SJSA1 (cell line): ENCODE data around the gene TIGD3.

DNA sequence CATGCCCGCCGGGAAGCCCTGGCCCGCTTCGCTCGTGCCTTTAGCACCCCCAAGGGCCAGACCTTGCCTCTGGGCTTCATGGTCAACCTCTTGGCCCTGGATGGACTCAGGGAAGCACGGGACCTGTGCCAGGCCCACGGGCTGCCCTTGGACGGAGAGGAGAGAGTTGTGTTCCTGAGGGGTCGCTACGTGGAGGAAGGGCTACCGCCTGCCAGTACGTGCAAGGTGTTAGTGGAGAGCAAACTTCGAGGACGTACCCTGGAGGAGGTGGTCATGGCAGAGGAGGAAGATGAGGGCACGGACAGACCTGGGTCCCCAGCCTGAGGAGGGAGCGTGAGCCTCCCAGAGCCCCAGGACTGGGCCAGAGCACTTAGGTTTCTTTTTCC lies 3.4 kb downstream of the SAC3D1 start:
- RAMPAGE, long total RNA = no peak

DNA sequence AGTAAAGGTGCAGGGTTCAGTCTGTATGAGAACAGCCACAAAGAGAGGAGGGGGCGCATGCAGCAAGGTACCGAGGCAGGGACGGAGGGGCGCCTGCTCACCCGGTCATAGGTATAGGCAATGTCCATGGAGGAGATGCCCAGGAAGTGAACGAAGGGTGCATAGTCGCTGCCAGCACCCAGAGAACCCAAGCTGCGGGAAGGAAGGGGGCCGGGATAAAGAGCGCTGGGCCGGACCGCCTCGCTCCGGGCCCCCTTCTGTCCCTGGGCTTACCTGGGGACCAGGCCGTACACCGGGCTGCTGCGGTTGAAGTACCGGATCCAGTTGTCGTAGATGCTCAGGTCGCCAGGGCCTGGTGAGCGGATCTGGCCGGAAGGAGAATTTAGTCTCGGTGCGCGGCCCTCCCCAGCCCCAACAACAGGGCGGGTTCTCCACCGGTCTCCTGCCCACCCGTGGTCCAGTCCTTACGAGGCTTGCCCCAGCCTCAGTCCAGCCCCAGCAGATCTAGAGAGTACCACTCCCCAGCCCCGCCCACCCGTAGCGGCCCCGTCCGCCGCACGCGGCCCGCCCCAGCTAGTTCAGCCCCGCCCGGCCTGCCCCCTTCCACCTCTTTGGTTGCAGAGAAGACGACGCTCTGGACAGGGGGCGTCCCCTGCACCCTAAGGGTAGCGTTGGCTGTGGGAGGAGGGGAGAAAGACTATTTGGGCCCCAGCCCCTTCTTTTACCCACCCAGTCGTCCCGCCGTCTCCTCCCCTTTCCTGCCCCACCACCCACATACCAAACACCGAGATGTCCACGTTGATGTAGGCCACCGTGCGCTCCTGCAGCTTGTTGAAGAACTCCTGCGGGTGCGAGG lies 6.6 kb downstream of the SAC3D1 start:
- RAMPAGE, long total RNA = no peak

GRCh38 chr11:65048230-65048584 lies 7.2 kb downstream of the SAC3D1 start:
- RAMPAGE, long total RNA = no peak

DNA sequence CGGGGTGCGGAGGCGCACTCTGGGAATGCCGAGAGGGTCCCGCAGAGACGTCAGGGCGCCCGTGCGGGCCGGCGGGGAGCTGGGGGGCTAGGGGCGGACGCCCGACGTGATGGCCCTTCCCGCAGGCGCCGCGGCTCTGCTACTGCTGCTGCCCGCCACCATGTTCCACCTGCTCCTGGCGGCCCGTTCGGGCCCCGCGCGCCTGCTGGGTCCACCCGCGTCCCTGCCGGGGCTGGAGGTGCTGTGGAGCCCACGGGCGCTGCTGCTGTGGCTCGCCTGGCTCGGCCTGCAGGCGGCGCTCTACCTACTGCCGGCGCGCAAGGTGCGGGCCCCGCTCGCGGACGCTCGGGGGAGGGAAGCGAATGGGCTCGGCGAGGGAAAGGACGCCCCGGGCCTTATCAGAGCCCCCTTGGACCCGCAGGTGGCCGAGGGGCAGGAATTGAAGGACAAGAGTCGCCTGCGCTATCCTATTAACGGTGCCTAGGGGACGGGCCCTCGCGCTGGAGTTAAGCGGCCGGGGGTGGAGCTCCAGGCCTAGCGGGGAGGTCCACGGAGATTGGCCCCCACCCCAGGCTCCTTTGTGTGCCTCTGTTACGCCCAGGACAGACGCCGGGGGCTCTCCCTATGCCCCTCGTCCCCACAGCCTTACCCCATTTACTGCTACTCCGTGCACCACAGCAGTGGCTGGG lies 862 bp downstream of the TM7SF2 start:
- RAMPAGE, long total RNA = no peak

DNA sequence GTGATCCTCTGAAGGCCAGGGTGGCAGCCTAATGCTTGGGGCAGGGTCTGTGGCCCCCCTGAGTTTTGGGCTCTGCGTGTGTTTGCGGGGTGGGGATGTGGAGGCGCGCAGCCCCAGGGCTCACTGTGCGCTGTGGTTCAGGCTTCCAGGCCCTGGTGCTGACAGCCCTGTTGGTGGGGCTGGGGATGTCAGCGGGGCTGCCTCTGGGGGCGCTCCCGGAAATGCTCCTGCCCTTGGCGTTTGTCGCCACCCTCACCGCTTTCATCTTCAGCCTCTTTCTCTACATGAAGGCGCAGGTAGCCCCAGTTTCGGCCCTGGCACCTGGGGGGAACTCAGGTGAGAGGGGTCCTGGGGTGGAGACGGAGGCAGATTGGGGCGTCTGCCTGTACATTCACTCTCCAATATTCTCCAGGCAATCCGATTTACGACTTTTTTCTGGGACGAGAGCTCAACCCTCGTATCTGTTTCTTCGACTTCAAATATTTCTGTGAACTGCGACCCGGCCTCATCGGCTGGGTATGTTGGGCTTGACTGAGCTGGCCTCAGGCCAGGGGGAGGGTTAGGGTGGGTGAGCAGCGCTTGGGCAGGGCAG lies 1.5 kb downstream of the TM7SF2 start:
- RAMPAGE, long total RNA = no peak

DNA sequence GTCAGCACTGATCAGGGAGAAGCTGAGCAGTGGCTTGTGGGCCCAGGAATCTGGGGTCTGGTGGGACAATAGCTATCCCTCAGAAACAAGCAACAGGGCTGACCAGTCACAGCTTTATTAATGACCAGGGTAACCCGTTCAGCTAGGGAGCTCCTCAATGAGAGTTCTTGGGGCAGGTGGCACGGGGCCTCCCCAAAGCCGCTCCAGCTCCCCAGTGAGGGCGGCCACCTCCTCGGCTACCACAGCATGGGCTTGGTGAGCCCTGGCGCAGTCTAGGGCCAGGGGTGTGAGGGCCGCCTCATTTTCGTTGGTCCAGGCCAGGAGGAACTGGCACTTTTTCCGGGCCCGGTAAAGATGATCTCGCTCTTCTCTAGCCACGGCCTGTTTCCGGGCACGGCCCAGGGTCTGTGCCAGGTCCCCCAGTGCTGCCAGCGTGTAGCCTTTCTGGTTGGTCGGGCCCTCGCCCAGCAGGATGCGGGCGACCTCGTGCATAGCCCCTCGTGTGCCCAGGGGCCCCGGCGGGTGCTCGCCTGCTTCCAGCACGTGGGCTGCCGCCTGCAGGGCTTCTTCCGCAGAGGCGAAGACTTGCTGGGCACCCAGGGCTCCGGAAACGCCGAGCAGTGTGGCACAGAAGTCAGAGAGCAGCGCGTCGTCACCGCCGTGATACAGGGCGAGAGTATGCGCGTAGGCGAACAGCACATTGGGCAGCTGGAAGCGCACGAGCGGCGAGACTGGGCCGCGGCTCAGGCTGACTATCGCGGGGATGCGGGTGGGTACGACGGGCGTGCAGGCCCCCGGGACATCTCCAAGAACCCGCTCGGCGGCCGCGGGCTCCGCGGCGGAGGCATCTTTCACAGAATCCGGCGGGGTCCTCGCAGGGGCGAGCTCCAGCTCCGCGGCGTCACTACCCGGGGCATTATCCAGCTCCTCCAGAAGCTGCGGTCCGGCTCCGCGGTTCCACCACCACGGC lies 912 bp downstream of the ZNHIT2 start:
- RAMPAGE, long total RNA = no peak

DNA sequence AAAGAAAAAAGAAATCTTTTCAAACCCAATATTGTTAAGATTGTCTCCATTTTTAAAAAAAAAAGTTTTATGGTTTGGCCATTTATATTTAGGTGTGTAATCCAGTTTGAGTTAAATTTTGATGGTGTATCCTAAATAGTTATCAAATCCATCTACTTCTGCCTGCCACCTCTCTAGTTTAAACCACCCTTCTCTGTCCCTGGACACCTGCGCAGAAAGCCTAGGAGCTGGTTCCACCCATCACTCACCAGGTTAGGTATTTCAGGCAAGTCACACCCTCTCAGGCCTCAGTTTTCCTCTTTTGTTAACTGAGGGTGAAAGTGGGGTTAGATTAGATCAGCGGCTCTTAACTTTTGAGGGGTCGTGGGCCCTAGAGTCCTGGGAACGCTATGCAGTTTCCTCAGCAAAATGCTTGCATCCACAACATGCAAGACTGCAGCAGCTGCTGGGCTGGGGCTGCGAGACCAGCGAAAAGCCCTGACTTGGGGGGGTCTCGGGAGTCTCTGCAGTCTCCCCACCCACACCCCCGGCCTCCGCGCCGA lies 1.3 kb upstream of the CAPN1 start:
- RAMPAGE, long total RNA = no peak

DNA sequence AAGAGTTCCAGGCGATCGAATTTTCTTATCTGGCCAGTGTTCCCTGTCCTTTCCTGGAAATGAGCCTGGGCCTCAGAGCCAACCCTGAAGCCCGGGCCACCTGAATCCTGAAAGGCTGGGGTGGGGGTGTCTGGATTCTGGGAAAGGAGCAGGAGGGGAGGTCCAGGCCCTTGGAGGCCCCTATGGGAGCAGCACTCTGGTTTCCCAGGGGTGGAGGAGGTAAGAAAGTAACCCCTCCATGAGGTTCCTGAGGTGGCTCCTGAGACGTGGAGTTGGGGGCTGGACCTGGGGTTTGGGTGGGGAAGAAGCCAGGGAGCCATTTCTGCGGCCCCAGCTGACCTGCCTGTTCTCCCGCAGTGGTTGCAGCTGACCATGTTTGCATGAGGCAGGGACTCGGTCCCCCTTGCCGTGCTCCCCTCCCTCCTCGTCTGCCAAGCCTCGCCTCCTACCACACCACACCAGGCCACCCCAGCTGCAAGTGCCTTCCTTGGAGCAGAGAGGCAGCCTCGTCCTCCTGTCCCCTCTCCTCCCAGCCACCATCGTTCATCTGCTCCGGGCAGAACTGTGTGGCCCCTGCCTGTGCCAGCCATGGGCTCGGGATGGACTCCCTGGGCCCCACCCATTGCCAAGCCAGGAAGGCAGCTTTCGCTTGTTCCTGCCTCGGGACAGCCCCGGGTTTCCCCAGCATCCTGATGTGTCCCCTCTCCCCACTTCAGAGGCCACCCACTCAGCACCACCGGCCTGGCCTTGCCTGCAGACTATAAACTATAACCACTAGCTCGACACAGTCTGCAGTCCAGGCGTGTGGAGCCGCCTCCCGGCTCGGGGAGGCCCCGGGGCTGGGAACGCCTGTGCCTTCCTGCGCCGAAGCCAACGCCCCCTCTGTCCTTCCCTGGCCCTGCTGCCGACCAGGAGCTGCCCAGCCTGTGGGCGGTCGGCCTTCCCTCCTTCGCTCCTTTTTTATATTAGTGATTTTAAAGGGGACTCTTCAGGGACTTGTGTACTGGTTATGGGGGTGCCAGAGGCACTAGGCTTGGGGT lies 29.5 kb downstream of the CAPN1 start:
- RAMPAGE, long total RNA = no peak

DNA sequence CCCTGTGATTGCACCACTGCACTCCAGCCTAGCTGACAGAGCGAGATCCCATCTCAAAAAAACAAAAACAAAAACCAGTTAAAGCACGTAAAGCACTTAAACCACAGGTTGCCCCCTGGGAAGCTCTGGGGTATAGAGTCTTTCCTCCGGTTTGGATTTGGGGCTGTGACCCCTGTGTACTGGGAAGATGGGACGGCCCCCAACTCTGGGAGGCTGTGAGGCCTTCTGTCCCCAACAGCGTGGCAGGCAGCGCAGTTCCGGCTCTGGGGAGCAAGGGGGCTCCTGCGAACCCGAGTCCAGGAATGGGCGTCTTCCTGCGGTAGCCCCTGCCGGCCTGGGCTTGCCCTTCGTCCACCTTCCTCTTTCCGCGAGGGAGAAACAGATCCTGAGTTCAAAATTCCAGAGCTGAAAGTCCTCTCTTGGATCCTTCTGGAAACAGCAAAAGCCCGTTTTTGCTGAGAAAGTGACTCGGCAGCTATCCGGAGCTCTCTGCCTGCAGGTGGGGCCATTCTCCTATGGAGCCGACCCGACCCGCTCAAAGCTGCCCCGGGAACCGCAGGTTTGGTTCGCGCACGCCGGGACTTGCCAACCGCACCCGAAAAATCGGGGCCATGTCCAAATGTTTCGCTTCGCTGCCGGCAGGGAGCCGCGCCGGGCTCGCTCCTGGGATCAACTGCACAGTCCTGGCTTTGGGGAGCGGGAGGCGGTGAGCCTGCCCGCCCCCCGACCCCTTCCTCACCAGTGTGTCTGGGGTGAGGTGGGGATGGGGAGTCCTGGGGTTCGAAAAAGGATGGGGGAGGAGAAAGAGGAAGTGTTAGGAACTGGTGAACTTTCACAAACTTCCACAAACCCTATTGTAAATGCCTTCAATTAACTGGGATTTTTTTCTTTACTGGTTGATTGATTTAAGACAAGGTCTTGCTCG lies 36.2 kb upstream of the POLA2 start:
- RAMPAGE, long total RNA = no peak

GRCh38 chr11:65290492-65291405 lies 23.9 kb upstream of the CDC42EP2 start:
- RAMPAGE, long total RNA = no peak

GRCh38 chr11:65321125-65321569 lies 6.5 kb downstream of the CDC42EP2 start:
- RAMPAGE, long total RNA = no peak

DNA sequence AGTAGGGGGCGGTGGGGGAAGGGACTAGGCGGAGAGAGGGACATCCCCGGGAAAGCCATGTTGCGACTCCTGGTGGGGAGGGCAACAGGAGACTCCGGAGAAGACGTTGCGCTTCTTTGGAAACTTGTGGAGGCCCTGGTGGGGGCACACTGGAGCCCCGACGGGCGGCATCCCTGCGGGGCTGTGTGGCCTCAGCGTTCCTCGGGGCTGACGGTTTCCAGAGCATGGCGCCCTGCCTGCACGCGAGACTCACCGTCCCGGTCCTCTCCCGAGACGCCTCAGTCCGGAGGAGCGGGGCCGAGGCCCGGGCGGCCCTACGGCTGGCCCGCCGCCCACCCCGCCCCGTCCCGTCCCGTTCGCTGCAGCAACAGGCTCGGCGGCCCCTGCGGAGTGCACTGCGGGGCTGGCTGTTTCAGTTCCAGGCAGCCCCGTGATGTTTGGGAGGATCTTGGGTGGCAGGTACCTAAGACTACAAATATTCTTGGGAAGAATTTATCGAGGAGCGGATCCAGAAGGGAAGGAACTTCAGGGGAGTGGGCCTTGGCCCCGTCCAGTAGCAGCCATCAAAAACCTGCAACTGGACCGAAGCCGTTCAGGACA lies 421 bp downstream of the DPF2 start:
- RAMPAGE, long total RNA = no peak

GRCh38 chr11:65354307-65354931 lies at the start of gene TIGD3:
Gene TIGD3, plus strand, starts transcription at chr11:65354751.
- RAMPAGE, long total RNA = no peak

GRCh38 chr11:65370847-65371614 lies 11.4 kb downstream of the SLC25A45 start:
- RAMPAGE, long total RNA = no peak

- RAMPAGE, long total RNA = no peak
These were observed 1.8 kb downstream of the SLC25A45 start for GRCh38 chr11:65380482-65381209.

- RAMPAGE, long total RNA = no peak
These were observed 10.7 kb downstream of the FRMD8 start for GRCh38 chr11:65397061-65397679.

GRCh38 chr11:65411038-65411779 lies 24.8 kb downstream of the FRMD8 start:
- RAMPAGE, long total RNA = no peak

GRCh38 chr11:65411780-65412598 lies 25.6 kb downstream of the FRMD8 start:
- RAMPAGE, long total RNA = no peak

DNA sequence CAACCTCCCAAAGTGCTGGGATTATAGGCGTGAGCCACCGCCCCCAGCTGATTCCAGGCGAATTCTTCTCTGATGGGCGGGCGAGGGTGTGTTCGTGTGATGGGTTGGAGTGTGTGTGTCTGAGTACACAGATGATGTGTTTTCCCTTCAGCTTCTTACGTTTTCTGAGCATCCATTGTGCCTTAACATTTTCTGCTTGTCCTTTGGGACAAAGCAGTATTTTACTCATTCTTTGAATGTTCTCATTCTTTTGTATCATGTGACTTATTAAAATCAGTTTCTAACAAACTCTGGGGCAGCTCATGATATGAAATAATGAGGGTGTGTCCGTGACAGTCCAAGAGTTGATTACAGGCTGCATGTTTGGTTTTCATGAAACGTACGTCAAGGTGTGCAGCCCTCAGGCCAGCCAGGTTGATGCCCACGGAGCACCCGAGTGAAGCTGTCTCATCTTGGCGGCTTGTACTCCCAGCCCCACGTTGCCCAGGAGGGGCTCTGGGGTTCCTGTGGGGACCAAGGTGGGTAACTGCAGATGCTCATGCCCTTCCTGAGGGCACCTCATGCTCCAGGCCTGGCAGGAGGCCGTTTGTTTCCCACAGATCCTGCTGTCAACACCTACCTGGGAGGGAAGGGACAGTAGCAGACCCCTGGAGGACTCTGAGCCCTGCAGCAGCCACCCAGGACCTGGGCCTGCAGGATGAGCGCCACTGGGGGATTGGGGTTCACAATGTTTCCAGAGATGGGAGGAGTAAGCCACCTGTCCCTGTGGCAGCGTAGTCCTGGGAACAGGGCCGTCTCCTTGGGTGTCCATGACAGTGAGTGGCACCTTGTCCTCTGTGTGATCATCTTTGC lies 27.0 kb downstream of the FRMD8 start:
- RAMPAGE, long total RNA = no peak

- RAMPAGE, long total RNA = no peak
These were observed 44.1 kb downstream of the FRMD8 start for GRCh38 chr11:65430497-65430928.